Colonic mucosa (tissue), 1 donor: Measurements from ENCODE around the genes RRAGD, BACH2 and FHL5.

GRCh38 chr6:89412033-89412979 lies at the start of gene RRAGD:
Gene RRAGD (minus strand): TSS chr6:89412273.
- PRO-cap: bidirectional peak, plus-strand start at chr6:89412370, minus-strand start at chr6:89412301

DNA sequence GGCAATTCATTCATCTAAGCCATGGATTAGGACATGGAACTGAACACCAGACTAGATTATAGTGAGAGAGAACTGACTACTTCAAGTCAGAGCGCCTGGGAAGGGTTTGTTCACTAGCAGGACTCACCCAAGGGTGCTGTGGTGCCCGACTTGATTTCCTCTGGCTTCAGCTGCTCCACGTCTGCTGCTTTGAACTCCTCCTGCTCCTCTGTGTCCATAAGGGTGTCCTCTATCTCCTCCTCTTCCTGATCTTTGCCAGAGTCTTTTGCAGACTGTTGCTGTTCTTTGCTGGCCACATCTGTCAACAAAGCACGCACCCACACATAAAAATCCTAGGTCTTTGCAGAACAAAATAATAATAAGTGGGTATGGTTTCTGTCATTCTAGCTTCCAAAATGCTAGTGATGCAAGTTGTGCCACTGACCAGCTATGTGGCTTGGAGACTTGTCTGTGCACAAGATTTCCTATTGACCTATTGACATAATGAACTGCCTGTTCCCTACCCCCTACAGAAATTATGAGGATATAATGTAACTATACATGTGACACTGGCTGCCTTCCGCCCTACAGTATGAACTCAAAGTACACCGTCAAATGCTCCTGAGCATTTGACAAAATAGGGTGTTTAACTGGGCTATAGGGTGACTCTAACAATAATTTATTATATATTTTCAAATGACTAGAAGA lies 15.6 kb upstream of the LYRM2 start:
- PRO-cap: no peak

DNA sequence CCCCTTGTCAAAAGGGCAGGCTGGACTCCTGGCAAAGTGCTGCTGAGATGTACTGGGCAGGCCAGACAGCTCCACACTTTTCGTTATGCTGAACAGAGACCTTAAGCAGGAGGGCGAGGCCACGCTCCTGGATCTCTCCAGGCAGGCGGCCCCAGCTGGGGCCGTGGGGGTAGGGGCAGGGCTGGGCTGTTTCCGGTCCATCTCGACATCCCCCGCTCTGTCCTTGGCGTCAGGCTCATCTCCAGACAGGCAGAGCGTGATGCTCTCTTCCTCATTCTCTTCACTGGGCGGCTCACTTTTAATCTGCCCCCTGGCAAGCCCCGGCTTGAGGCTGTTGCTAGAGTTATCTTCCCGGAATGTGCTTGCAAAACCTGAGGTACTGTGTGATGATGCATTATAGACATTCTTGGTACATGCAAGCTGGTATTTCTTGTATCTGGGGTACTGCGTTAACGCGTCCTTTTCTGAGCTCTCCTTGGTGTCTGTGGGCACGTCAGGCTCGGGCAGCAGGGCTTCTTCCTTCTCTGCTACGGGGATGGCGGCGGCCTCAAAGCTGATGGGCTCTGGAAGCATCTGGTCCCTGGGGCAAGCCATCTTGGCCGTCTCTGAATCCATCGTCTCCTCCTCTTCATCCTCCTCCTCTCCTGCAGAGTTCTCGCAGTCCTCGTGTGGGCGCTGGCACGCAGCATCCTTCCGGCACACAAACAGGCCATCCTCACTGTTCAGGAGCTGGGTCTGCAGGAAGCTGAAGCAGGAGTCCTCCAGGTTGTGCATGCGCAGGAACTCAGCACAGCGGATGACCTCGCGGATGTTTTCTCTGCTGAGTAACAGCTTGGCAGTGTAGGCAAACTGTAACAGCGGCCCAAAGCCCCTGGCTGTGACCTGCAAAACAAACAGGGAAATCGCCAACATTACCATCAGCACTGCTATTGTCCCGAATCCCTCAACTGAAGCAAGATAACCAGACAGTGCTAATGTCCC lies 57.0 kb downstream of the GJA10 start:
- PRO-cap: no peak

- PRO-cap: no peak
Measured at GRCh38 chr6:89985358-89985680, 91.0 kb downstream of the GJA10 start.

DNA sequence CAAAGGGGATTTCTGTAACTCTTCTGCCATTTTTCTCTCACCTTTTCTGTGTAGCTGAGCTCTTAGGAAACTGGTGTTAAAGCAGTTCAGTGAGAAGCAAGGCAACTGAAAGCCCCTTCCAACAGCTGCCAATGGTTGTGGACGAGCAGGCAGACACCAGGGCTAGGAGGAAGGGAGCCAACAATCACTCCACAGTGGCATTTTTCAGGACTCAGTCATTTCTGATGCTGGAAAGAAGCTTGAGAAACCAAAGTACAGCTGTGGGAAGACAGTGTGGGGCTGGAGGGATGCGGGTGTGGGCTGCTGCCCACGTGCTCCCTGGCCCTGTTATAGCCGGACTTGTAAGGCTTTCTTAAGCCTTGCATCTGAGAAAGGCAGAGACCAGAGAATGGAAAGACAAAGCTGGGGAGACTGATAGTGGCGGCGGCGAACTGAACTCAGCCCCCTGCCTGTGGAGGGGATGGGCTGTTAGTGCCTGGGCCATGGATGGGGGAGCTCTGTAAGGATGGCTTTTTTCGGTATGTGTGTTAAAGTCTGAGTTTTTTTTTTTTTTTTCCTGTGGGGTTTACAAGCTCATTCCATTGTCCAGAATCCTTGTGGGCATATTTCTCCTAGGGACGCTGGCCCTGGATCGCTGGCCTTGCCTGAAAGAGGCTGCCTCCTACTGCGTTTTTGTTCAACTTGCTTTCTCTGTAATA lies 91.6 kb downstream of the GJA10 start:
- PRO-cap: no peak

- PRO-cap: no peak
Measured at GRCh38 chr6:90110972-90111365, 185.7 kb downstream of the BACH2 start.

GRCh38 chr6:90215870-90216723 lies 80.5 kb downstream of the BACH2 start:
- PRO-cap: no peak

DNA sequence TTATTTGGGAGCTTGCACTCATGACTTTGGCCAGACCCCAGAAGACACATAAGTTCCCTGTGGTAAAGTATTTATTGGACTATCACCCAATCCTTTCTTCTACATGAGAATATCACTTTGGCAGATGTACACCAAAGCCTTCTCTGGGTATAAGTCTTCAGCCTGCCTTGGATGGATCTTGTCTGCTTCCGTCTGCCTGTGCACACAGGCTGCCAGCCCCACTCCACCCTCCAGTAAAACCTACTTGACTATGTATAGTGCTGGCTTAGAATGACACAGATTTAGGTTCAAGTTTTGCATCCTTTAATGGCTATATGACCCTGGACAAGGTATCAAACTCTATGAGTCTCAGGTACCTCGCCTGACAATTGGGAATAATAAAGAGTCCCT lies 63.4 kb downstream of the BACH2 start:
- PRO-cap: no peak

- PRO-cap: no peak
Measured at GRCh38 chr6:90294308-90294980, 2.2 kb downstream of the BACH2 start.

DNA sequence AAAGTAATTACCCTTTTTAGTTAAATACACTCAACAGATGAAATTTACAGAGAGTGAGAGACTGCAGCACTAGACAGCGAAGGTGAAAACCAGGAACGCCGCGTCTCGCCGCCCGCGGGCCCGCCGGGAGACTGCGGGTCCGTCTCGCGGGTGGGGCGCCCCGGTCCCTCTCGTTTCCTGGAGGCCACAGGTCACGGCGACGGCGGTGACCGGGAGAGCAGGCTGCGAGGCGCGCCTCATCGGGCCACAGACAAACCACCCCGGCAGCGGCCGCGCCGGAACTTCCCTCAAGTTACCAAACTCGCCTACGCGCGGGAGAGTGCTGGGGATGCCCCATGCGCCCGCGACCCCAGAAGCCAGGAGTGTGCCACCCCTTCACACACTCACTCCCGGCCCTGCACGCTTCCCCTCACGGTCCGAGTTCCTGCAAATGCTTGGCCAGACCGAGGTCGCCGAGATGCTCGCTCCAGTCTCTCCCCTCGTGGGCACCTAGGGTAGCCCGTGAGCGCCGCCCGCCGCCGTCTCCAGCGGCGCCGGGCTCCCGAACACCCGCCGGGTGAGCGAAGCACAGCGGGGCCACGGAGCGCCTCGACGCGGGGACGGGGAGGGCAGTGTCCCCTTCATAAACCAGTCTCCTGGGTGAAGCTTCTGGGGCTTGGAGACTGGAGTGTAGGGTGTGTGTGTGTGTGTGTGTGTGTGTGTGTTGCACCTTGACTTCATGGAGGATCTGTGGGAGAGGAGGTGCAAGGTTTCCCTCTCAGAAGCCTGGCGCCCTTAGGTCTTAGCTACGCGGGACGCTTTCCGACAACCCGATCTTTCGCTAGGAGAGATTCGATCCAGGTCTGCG lies 1.4 kb downstream of the BACH2 start:
- PRO-cap: bidirectional peak, plus-strand start at position 352 of the sequence, minus-strand start at position 284 of the sequence

DNA sequence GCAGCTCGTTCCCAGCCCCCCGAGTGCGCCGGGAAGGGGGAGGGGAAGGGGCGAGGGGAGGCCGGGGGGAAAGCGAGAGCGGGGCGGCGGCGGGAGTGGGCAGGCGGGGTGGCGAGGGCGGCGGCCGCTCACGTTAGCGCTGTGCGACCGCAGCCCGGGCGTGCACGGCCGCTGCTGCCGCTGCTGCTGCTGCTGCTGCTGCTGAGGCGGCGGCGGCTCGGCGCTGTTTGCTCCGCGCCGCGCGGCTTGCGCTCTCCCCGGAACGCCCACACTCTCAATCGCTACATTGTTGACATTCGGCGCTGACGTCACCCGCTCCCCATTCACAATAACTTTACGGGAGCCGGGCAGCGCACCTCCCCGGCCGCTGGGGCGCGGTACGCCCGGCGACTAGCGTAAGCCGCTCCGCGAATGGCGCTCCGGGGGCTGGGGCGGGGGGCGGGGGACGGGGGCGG lies at the start of gene BACH2:
TSS of gene BACH2 (minus strand) at position 229 of the 455 bp plus-strand sequence.
- PRO-cap: bidirectional peak, plus-strand start at position 331 of the sequence, minus-strand start at position 229 of the sequence

GRCh38 chr6:90297070-90297235 lies 310 bp upstream of the BACH2 start:
- PRO-cap: no peak

- PRO-cap: no peak
Measured at GRCh38 chr6:90297236-90297530, 540 bp upstream of the BACH2 start.

- PRO-cap: unidirectional peak, minus-strand start at chr6:90402772
Measured at GRCh38 chr6:90402014-90403047, 105.7 kb upstream of the BACH2 start.

GRCh38 chr6:90469847-90470273 lies 117.0 kb downstream of the MAP3K7 start:
- PRO-cap: no peak

DNA sequence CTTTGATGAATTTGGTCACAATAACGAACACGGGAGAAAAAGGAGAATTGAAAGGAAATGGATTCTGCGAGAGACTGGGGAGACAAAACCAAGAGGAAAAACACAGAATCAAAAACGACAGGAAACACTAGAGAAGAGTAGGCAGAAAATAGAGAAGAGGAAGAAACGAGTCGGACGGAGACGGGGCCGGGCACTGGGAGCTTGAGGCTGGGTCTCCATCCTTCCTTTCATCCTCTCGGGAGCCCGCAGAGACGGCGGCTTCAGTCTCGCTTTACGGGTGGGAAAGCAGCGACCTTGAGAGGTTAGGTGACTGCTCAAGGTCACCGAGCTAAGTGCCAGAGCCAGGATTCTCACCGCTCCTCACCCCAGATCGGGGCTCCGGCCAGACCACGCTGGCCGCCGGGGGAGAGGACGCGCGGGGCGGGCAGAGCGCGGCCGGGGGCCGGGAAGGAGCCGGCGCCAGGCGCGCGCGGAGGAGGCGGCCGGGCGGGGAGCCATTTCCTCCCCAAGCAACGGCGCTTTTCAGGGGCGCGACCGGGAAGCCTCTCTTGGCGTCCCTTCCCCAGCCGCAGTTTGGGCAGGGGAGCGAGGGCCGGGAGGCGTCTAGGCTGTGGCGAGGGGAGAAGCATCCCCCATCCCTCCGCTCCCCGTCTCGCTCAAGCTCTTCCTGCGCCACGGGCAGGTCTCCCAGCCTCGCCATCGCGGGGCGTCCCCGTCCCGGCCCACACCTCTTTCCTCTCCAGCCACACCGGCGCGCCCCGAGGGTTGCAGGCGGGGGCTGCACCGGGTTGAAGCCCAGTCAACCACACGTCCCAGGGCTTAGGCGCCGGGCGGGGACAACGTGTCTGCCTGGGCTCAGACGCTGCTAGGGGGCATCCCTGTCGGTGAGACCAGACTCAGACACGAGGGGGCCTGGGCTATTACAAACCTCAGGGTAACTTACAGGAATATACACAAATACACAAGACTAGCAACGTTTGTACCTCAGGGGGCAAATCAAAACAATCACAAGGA lies 24.1 kb upstream of the MAP3K7 start:
- PRO-cap: no peak

DNA sequence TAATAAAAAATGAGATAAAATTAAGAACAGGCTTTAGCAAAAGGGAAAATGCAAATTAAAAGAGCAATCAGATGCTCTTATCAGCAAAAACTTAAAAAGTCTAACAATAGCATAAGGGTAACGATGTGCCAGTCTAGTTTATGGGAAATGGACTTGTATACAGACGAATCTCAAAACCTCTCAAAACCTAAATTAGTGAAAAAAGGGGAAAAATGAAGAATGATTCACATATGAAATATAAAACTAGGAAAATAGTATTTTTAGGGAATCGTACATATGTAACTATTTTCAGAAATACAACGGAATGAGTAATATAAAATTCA lies 1.1 kb upstream of the MANEA start:
- PRO-cap: no peak

DNA sequence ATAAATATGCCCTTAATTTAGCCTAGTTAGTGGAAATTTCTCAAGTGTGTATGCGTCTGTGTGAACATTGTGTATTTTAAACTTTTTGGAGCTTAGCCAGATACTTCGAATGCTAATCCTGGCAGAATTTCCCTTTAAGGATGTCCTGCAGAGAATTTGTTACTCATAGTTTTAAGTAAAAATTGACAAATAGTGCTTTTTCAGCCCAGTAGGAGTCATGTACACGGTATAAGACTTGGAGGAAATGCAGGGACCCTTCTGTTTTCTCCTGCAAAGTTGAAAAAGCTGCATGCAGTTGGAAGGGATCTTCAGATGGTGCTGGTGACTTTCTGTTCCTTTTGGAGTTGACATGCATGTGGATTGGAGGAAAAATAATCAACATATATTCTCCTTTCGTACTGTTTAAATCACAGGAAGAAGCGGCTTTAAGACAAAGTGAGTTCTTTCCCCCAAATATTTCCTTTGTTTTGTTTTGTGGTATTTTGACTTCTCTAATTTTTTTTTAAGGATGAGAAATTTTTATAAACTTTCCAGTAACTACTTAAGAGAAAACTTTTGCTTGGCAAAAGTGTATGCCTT lies at the start of gene FHL5:
TSS of gene FHL5 (plus strand) at position 208 of the 579 bp plus-strand sequence.
- PRO-cap: unidirectional peak, plus-strand start at position 290 of the sequence

DNA sequence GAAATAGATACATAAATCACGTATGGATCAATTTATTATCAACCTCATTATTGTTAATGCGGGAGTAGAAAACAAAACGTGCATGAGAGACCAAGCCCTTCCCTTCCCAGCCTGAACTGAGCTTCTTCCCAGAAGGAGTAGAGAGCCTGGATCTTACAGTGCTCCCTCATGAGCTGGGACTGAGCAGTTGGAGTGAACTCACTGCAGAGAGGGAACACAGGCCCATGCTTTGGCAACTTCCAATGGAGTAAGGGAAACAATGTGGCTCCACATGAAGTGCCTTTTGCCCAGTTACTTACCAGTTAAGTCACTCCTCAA lies 12.4 kb downstream of the FHL5 start:
- PRO-cap: no peak

- PRO-cap: no peak
Measured at GRCh38 chr6:96926368-96926984, 1.9 kb downstream of the KLHL32 start.